Measurements from ENCODE around the gene NOA1.

DNA sequence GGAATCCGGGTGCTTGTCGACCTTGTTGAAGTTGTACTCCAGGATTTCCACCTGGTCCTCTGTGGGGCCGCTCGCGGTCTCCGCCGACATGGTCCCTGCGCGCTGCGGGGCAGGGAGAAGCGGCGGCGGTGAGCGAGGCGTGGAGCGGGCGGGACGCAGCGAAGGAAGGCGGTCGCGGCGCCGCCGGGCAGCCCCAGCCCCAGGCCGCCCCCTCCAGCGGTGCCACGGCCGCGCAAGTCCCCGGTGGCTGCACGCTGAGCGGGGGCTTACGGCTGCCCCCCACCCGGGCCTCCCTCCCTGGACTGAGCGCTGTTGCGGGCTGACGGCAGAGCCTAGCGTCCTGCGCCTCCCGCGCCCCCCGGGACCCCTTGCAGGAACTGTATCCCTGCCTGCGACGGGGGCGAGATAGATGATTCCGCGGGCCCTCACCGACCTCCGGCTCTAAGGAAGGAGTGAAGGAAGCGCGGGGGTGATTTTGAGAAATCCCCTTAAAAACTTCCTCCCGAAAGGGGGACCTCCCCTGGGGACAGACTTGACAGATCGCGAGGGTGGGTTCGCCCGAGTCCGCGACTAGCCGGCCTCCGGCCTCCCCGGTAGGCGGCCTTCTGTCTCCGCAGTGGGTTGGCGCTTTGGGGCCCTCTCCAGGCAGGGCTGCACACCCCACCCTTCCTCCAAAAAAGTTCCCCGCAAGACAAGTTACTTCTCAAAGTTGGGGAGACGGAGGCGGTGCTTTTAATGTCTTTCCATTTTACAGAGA is 25.0 kb downstream of the HOPX start:
- PRO-cap: no peak
- RRBS, 2 experiments: 2 to 3% methylated on average over 23 of the region's 68 CpGs

GRCh38 chr4:56977367-56977945 is at the start of gene NOA1:
Gene NOA1, minus strand, starts transcription at chr4:56977606.
- PRO-cap: bidirectional peak, plus-strand start at chr4:56977782, minus-strand start at chr4:56977565
- RRBS, 2 experiments: no CpG with 5 or more reads among the region's 41 CpGs

GRCh38 chr4:57110857-57111173 is 630 bp upstream of the IGFBP7 start:
- PRO-cap: no peak
- RRBS, 2 experiments: no CpG with 5 or more reads among the region's 9 CpGs

- PRO-cap: no peak
- RRBS, 2 experiments: no CpG with 5 or more reads among the region's 4 CpGs
Measured at GRCh38 chr4:58301232-58302098, 1191.3 kb upstream of the IGFBP7 start.

DNA sequence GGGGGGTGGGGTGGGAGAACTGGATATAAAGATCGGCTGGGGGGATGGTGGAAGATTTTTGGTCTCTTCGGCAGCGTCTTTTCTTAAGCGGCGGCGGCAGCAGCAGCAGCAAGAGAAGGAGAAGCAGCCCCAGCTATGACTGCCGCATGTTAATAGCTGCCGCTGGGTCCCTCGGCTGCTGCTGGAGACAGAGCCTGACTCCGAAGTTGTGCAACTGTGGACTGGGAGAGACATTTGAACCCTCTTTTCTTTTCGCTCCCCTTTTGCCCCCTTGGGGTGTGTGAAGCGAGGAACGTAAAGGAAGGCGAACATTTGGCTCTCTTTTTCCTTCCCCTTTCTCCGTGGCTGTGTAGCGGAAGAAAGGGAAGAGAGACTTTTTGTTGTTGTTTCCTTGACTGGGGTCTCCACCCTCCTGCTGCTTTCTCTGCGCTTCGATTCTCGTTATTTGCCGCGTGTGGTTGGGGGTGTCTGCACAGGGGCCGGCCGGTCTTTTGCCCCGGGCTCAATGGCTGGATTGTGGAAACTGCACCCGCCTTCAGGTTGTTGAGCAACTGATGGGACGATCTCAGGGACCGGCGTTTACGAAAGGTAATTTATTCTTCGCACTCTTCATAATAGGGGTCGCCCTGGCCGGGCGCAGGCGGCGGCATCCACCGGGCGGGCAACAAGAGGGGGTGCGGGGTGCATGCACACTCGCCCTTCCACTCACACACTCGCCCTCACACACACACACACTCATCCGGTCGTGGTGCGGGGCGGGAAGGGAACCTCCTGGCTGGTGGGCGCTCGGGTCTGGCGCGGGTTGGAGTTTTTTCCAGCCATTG is 1.3 kb downstream of the ADGRL3 start:
- PRO-cap: bidirectional peak, plus-strand start at position 117 of the sequence, minus-strand start outside the sequence
- RRBS, 2 experiments: 2% methylated on average over 9 to 12 of the region's 48 CpGs

DNA sequence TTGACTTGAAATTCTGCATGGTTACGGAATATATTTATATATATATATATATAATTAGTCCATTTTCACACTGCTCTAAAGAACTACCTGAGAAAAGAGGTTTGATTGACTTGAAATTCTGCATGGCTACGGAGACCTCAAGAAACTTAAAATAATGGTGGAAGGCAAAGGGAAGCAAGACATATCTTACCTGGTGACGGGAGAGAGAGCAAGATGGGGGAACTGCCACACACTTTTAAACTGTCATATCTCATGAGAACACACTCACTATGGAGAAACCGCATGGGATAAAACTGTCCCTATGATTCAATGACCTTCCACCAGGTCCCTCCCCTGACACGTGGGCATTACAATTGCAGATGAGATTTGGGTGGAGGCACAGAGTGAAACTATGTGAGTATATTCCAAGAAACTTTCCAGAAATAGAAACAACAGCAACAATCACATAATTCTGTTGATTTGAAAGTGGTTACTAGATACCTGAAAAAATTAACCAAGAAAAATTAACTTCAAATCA is 879.7 kb downstream of the TECRL start:
- PRO-cap: no peak
- RRBS, 2 experiments: no CpG with 5 or more reads among the region's 5 CpGs

GRCh38 chr4:64406902-64407430 is 2.3 kb downstream of the TECRL start:
- PRO-cap: no peak
- RRBS, 2 experiments: no CpG with 5 or more reads among the region's 1 CpG

GRCh38 chr4:66941977-66942270 is 603.4 kb downstream of the CENPC start:
- PRO-cap: no peak
- RRBS, 2 experiments: no CpG with 5 or more reads among the region's 1 CpG

DNA sequence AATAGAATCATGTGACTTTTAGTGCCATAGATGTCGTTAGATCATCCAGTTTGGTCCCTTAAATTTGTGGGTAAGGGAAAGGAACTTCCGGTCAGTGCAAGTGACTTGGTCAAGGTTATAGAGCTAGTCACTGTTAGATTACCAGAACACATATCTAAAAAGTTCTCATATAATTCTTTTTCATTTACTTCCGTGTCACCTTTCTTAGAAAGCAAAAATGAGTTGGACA is 592 bp upstream of the UBA6 start:
- PRO-cap: no peak
- RRBS, 2 experiments: no CpG with 5 or more reads among the region's 3 CpGs

DNA sequence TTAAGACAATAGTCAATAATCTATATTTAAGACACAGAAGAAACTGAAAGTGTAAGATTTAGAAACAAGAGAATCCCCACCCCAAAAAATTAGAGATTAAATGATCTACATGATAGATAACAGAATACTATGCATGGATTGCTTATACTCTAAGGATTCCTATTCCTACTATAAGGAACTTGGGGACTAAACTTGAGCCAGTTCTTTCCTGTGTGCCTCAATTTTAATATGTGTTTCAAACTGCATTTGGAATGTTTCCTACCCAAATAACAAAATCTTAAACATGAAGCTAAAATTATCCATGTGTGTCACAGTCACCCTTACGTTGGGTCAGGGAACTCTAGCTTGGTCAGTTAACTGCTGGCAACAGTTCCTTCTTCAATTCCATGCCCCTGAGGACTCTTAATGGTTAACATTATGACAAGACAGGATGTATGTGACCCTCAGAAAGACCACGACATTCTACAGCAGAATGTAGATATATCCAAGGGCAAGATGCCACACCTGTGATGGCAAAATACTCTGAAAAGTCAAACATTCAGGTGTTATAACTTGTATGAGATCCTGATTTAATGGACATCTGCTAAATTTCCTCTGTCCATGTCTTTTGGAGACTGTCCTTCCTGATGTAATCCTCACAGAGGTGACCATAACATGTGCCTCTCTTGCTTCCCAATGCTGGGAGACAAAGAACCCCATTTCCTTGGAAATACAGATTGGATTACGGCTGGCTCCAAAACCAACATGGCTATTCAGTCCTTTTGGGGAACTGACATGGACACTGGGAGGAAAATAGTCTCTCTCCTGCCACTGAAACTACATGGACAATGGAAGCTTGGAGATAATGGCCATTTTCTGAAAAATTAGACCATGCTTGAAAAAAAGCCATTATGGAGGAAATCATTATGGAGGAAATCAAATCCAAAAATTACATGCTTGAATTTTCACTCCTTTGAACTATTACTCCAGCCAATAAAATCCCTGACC is 39.2 kb downstream of the YTHDC1 start:
- PRO-cap: unidirectional peak, minus-strand start at position 397 of the sequence
- RRBS, 2 experiments: no CpG with 5 or more reads among the region's 3 CpGs

GRCh38 chr4:68322495-68322934 is 27.4 kb downstream of the YTHDC1 start:
- PRO-cap: no peak
- RRBS, 2 experiments: no CpG with 5 or more reads among the region's 11 CpGs

DNA sequence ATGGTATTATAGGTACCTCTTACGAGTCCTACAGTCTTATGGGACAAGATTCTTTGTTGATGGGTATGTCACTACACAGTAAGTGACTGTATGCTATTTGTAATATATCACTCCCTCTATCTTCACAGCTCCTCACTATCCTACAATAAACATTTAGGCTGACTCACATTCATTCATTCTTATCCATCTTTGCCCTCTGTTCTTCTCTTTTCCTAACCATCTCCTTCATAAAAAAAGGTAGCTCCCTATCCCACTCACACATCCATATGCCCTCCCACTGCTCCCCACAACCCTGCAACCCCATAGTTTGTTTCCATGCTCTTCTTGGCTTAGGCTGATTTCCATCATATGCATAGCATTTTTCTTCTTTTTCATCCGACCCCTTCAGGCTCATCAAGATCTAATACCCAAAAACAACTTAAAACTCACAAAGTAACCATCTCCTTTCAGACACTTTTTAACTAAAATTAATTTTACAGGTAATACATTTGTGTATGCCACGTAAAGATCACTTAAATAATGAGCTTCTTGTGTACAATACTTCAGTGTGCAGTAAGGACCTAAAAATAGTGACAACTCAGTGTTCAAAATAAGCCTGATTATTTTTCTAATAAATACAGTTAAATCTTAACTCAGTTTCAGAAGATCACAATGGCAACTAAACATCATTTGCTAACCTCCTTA is 20.8 kb downstream of the YTHDC1 start:
- PRO-cap: no peak
- RRBS, 2 experiments: no CpG with 5 or more reads among the region's 3 CpGs

- PRO-cap: no peak
- RRBS, 2 experiments: no CpG with 5 or more reads among the region's 4 CpGs
Measured at GRCh38 chr4:68349183-68349381, 808 bp downstream of the YTHDC1 start.

DNA sequence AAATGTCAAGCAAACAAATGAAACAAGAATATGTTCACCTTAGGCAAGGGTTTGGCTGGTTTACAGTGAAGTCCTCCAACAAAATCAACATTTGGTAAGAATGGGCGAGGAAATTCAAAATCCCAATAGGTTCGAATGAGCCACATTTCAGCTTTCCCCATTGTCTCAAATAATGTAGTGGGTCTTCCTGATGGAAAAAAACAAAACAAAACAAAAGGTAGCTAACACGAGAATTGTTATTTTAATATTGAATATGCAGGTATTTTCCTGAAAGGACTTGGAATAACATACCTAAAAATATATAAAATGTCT is 10.6 kb downstream of the UGT2B17 start:
- PRO-cap: no peak
- RRBS, 2 experiments: no CpG with 5 or more reads among the region's 3 CpGs

DNA sequence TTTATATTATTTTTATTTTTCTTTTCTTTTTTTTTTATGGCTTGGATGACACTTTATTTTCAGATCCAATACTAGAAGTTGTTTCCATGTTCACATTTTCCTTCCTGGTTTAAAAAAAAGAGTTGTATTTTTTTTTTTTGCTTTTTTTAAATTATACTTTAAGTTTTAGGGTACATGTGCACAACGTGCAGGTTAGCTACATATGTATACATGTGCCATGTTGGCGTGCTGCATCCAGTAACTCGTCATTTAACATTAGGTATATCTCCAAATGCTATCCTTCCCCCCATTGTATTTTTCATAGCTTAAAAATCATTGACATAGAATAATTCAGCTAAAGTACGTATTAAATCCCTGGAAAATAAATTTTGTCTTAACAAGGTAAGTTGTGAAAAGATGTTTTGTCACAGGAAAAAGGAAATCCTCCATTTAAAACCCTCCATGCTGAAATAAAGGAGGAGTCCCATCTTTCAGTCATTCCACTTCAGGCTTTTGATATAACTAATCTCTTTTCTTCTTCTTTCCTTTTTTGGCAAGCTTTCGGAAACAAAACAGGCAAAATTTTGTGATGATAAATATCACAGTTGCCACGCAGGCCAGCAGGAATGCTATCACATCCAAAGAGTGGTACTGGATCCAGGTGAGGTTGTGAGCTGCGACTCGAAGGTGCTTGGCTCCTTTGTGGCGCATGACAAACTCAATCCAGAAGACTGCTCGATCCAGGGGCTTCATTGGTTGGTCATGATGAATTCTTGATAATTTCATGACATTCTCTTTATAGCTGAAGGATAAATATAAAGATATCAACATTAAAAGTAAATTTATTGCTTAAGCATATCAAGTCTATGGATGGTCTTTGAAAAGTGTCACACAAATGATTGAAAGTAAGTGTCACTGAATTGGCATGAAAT is 23.6 kb downstream of the UGT2B15 start:
- PRO-cap: no peak
- RRBS, 2 experiments: no CpG with 5 or more reads among the region's 10 CpGs

GRCh38 chr4:68732930-68733540 is 62.6 kb upstream of the UGT2B15 start:
- PRO-cap: no peak
- RRBS, 2 experiments: no CpG with 5 or more reads among the region's 4 CpGs

DNA sequence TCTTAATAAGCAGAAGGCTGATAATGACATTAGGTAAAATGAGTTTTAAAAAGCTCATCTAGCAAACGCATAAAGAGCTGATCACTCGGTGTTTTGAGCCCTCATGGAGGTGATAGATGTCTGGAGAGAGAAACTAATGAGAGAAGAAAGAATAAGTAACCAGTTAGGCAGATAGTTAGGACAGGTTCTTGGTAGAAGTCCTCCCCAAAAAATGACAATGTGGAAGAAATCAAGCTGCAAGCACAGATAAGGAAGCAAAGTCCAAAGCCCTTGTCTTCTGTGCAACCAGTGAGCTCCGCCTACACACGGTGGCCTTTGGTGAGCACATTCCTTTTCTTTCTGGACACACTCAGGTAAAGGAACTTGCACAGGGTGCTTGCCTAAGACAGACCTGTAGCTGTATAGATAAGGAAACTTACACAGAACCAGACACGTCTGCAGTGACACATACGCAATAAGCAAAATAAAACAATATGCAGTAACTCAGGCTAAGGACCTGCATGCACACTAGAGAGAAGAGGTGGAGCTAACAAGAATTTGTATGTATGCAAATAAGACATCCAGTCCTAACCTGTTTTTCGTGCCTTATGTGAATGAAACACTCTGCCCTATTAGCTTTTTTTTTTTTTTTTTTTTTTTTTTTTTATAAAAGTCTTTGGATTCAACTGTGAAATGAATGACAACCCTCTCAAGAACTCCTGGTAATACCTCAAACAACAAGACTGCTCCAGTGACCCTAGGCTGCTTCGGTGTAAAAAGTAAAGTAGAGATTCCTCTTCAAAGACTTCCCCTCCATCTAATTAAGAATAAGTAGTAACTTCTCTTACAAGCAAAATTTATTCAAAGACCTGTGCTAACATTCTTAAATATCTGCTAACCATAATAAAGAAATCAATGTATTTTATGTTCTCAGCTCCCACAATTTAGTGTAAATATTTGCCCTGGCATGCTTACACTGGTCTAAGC is 48.8 kb downstream of the UGT2B10 start:
- PRO-cap: no peak
- RRBS, 2 experiments: no CpG with 5 or more reads among the region's 8 CpGs

GRCh38 chr4:69038507-69038950 is 57.7 kb upstream of the UGT2B7 start:
- PRO-cap: no peak
- RRBS, 2 experiments: no CpG with 5 or more reads among the region's 5 CpGs

DNA sequence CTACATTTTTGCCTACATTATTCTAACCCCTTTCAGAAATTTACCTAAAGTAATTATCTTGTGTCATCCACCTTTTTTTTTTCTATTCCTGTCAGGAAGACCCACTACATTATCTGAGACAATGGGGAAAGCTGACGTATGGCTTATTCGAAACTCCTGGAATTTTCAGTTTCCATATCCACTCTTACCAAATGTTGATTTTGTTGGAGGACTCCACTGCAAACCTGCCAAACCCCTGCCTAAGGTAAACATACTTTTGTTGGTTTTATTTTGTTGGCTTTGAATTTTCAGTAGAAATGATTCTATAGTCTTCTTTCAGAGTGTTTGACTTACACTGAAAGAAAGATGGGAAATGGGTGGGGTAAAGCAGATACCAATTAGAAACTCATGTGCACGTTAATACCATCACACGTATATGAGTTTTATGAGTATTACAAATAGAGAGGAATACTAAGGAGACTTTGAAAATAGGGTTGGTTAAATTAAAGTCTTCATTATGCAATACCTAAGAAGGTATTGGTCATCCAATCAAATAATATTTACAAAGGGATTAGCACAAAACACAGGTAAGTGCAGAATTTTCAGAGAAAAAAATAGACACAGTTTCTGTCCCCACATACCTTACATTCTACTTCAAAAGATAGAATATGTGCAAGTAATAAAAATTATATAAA is 2.3 kb downstream of the UGT2B7 start:
- PRO-cap: no peak
- RRBS, 2 experiments: no CpG with 5 or more reads among the region's 4 CpGs

GRCh38 chr4:69169060-69169700 is 45.4 kb downstream of the UGT2B11 start:
- PRO-cap: no peak
- RRBS, 2 experiments: no CpG with 5 or more reads among the region's 5 CpGs

All from astrocyte (in vitro differentiated cells and primary cell).